ENCODE data around the genes KANK2, SWSAP1, ZNF823, ZNF844, ZNF136 and ZNF791.

DNA sequence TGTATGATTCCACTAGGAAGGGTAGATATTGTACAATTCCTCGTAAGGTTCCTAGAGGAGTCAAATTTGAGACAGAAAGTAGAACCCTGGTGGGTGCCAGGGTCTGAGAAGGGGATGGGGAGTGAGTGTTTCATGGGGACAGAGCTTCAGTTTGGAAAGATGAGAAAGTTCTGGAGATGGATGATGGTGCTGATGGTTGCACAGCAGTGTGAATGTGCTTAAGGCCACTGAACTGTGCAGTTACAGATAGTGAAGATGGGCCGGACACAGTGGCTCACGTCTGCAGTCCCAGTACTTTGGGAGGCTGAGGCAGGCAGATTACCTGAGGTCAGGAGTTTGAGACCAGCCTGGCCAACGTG lies 957 bp downstream of the SPC24 start:
- PRO-cap, 10 experiments: no peak in any of the 10 experiments

- PRO-cap, 10 experiments: no peak in any of the 10 experiments
Observed at GRCh38 chr19:11164613-11165733, 9.4 kb upstream of the SPC24 start.

DNA sequence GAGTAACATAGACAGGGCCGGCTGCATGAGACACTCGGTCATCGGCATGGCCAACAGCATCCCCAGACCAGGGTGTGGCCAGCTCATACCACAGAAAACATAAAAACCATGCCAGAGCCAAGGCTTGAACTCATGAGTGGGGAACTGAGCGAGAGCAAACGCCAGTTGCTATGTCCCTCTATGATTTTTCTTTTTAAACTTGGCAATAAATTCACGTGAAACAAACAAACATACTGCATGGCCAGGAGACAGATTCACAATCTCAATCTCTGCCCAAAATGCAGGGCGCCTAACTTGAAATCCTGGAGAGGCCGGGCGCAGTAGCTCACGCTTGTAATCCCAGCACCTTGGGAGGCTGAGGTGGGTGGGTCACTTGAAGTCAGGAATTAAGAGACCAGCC lies 16.9 kb downstream of the KANK2 start:
- PRO-cap, 10 experiments: no peak in any of the 10 experiments

- PRO-cap, 10 experiments: peak in 10 of 10 experiments; most common plus-strand start chr19:11197716 (in 4); most common minus-strand start chr19:11197535 (in 8)
Observed at GRCh38 chr19:11197414-11198266, at the start of gene KANK2. KANK2 (minus strand) TSS chr19:11197545.

DNA sequence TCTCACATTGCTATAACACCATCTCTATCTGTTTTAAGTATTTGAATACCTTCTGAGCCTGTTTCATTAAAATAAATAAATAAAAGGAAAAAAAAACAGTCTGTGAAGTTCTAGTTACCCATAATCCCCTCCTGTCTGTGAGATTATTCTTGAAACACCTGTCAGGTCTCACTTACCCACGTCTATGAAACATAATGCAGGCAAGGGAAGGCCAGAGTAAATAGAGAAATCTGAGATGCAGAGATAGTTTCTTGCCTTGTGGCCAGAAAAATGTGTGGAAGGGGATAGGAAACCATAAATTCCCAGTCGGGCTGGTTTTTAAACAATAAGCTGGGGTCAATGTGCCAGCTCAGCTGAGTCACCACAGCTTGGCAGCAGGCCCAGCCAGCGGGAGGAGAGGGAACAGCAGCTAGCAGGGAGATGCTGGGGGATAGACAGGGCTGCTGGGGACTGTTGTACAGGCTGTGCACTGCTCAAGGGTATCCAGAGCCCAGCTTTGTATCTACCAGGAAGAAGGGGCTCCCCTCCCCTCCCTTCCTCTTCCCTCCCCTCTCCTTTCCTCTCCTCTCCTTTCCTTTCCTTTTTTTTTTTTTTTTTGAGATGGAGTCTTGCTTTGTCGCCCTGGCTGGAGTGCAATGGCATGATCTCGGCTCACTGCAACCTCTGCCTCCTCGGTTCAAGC lies 1.6 kb downstream of the TMEM205 start:
- PRO-cap, 10 experiments: peak in 3 of 10 experiments; most common plus-strand start position 364 of the sequence (in 2)

DNA sequence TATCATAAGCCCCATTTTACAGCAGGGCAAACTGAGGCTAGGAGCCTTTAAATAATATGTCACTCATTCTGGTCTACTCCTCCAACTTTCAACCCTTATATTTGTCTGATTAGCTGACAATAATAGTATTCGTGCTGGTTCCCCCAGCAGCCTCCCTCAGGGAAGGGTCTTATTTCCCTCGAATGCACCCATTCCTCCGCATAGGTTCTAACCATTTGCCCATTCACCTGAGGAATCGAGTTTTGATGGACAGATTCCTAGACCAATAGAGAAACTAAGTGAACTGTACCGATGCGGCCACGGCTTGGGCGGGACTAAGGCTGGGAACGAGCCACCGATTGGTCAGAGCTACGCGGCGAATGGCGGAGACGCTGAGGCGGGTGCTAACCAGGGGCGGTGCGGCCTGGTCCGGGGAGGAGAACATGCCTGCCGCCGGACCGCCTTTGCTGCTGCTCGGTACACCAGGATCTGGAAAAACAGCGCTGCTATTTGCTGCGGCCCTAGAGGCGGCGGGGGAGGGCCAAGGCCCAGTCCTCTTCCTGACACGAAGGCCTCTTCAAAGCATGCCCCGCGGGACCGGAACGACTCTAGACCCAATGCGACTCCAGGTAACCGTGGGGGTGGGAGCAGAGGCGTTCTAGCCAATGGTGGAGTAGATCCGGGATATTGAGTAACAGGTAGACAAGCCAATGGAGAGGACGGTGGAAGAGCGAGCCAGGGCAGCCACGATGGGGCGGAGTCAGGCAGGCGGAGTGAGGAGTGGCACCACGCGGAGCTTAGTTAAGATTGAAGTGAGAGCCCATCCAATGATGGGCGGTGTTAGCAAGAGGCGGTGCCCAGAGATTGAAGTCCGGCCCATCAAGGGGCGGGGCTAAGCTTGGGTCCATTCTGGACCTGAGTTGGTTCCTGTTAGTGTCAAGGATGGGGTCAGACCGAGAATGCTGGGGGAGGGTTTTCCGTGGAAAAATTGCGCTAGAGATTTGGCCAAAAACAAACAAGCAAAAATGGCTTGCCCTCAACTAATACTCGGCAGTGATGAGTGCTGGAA lies at the start of gene SWSAP1:
TSS of gene SWSAP1 (plus strand) at position 345 of the 1,048 bp plus-strand sequence.
- PRO-cap, 10 experiments: peak in 10 of 10 experiments; most common plus-strand start position 912 of the sequence (in 10); most common minus-strand start position 580 of the sequence (in 7)

DNA sequence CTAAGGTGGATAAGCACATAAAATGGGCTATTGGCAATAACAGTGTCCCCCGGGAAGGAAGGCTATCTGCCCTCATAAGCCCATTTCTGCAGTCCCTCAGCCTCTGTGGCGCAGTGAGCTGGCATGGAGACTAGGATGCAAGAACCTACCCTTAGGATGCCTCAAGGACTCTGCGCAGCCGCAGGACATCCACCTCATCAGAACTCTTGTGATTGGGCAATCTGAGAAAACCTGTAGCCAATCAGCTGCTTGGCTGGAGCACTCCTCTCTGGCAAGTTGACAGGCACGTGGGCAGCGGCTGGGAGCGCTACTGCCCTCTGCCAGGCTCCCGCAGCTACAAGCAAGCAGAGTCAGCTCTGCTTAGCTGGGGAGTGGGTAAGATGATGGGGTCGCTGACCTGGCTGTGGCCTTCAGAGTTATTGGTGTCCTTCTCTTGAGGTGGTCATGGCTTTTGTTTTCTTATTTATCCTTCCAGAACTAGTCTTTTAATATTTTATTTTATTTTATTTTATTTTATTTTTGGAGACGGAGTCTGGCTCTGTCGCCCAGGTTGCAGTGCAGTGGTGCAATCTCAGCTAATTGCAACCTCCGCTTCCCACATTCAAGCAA lies 1.6 kb upstream of the ECSIT start:
- PRO-cap, 10 experiments: no peak in any of the 10 experiments

- PRO-cap, 10 experiments: no peak in any of the 10 experiments
Observed at GRCh38 chr19:11551951-11552286, 7.1 kb downstream of the ELOF1 start.

GRCh38 chr19:11693605-11694445 lies 44.9 kb downstream of the ZNF823 start:
- PRO-cap, 10 experiments: peak in 1 of 10 experiments; most common plus-strand start chr19:11694105 (in 1); most common minus-strand start chr19:11693874 (in 1)

DNA sequence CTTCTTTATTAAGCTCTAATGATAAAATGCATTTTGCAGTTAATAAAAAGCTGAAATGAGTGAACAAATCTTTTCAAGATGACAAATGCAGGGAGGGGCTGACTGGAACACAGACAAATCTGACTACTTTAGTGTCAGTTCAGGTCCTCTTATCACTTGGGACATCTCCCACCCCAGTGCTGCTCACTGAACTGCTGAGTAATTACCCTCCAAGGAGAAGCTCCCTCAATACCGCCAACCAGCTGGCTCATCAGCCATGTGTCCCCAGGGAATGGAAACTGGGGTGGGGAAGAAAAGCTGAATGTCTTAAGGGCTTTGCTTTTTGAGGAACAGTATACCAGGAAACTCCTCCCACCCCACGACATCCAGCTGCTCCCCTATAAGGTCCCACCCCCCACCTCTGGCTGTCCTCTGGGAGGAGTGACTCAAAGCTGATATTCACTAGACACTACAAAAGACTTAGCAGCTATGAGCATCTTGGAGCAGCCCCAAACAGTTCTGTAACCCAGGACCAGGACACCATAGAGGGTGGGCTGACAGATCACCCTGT lies 2.0 kb downstream of the ZNF823 start:
- PRO-cap, 10 experiments: no peak in any of the 10 experiments

GRCh38 chr19:11738733-11739430 lies at the start of gene ZNF823:
ZNF823 (minus strand) TSS chr19:11738946.
- PRO-cap, 10 experiments: peak in 9 of 10 experiments; most common plus-strand start chr19:11739102 (in 4); most common minus-strand start chr19:11738935 (in 5)

DNA sequence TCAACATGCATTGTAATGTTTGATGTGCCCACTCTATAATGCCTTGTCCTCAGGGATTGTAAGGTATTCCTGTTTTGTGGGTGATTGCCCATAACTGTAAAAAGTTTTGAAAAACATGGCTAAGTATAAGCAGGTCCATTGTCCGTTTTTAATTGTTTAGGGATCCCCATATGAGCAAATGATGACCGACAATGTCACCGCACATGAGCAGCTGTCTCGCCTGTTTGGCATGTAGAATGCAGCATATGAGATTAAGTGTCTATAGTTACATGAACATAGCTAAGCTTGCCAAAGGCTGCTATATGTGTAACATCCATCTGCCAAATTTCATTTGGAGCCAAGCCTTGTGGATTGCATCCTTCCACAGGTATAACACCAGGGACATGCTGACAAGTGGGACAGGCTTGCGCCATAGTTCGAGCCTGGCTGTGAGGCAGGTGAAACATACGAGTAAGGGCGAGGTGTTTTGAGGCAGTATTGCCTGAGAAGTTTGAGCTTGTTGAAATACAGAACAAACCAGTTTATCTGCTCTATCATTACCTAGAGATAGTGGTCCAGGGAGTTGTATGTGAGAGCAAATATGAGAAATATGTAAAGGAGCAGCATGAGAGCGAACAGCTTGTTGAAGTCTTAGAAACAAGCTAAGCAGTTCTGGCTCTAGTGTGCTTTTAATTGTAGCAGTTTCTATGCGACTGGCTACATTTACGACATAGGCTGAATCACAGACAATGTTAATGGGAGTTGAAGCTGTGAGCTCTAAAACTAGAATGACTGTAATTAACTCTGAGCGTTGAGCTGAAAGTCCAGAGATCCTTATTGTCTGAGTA lies 8.0 kb downstream of the ZNF439 start:
- PRO-cap, 10 experiments: no peak in any of the 10 experiments

DNA sequence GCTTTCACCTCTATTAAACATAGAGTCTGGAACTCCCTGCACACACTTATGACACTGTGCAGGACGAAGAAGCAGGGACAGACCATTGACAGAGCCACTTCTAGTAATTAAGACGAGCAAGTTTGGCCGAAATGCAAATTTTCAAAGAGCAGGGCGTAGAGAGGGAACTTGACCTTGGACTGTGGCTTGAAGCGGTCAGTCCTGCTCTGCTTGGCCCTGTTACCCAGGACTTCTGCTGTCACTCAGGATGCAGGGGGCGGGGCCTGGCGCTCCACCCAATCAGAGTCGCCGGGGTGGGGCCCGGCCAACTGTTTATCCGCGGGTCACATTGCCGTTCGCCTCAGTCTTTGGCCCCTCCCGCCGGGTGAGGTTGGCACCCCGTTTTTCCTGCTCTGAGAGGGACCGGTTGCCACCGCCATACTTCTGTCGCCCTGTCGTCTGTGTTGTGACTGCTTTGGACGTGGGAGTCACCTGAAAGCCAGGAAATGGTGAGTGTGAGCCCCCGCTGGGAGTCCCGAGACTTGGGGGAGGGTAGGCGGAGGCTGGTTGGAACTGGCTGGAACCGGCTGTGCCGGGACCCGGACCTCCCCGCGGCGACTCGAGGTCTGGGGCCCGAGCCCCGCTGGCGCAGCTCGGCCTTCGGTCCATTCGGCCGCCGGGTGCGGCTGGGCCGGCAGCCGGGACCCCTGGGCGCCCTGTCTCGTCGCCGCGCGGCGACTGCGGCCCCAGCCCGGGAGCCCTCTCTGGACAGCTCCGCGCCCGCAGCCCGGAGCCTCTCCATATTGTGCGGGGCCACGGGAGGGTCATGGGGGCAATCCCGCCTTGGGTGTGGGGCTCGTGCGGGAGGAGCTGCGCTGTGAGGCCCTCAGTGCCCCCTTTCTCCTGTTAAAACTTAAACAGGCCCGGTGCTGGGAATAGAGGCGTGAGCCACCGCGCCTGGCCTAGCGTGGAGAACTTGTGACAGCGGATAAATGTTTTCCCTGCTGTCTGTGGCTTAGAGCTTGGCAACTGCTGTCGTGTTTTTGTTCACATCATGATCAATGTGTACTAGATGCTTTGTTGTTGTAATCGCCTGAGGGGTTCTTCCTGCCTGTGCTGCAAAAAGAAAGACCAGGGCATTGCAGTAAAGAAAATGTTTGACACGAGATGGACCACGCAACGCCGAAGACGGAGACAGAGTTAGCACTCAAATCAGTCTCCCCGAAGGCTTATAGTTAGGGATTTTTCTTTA lies at the start of gene ZNF844:
TSS of gene ZNF844 (plus strand) at position 343 of the 1,231 bp plus-strand sequence.
- PRO-cap, 10 experiments: peak in 10 of 10 experiments; most common plus-strand start position 343 of the sequence (in 5); most common minus-strand start position 193 of the sequence (in 7)

DNA sequence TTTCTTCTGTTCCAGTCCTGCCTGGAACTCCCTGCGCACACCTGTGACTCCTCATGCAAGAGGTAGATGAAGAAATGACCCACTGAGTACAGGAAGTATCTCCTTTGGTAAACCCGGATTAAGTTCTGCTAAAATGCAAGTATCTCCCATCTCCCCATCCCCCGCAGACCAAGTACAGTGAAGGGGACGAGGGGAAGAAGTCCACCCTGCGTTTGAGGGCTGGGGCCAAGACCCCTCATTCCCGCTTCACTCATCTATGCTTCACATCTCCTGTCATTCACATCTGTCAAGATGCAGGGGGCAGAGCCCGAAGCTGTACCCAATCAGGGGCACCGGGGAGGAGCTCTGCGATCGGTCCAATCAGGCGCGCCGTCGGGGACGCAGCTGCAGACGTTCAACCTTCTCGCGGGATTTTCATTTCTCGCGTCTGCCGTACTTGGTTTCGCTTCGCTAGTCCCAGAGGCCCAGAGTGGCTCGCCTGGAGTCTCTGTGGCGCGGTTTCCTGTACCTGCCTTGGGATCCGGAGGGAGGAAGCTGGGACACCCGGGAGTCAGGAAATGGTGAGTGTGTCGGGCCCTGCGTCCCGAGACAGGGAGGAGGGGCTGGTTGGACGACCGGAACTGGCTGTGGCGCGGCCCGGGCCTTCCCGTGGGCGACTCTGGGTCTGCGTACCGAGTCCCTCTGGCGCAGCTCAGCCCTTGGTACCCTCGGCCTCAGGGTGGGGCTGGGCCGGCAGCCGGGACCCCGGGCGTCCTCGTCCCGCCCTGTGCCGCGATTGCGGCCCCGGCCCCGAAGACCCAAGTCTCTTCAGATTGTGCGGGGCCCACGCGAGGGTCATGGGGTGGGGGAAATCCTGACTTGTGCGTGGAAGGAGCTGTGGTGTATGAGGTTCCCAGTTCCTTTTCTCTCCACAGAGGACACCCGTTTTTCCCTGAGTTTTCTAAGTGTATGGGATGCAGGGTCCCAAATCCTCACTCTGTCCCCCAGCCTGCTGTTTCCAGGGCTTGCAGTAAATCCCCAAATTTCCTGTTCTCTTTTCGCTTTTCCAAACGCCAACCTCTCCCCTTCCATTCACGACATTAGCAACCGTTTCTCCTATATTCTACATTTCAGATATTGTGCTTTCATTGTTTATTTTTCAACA lies at the start of gene ZNF136:
TSS of gene ZNF136 (plus strand) at position 450 of the 1,144 bp plus-strand sequence.
- PRO-cap, 10 experiments: peak in 9 of 10 experiments; most common plus-strand start position 418 of the sequence (in 5); most common minus-strand start position 279 of the sequence (in 2)

- PRO-cap, 10 experiments: no peak in any of the 10 experiments
Observed at GRCh38 chr19:12293207-12293440, 1.6 kb downstream of the ZNF44 start.

GRCh38 chr19:12525194-12525810 lies 26.0 kb downstream of the ZNF564 start:
- PRO-cap, 10 experiments: no peak in any of the 10 experiments

- PRO-cap, 10 experiments: no peak in any of the 10 experiments
Observed at GRCh38 chr19:12563899-12564550, 12.7 kb upstream of the ZNF564 start.

- PRO-cap, 10 experiments: peak in 10 of 10 experiments; most common plus-strand start chr19:12610936 (in 10); most common minus-strand start chr19:12610813 (in 8)
Observed at GRCh38 chr19:12610400-12611657, at the start of gene ZNF791. ZNF791 (plus strand) TSS chr19:12610920.

- PRO-cap, 10 experiments: no peak in any of the 10 experiments
Observed at GRCh38 chr19:12643710-12644099, 22.8 kb downstream of the MAN2B1 start.

DNA sequence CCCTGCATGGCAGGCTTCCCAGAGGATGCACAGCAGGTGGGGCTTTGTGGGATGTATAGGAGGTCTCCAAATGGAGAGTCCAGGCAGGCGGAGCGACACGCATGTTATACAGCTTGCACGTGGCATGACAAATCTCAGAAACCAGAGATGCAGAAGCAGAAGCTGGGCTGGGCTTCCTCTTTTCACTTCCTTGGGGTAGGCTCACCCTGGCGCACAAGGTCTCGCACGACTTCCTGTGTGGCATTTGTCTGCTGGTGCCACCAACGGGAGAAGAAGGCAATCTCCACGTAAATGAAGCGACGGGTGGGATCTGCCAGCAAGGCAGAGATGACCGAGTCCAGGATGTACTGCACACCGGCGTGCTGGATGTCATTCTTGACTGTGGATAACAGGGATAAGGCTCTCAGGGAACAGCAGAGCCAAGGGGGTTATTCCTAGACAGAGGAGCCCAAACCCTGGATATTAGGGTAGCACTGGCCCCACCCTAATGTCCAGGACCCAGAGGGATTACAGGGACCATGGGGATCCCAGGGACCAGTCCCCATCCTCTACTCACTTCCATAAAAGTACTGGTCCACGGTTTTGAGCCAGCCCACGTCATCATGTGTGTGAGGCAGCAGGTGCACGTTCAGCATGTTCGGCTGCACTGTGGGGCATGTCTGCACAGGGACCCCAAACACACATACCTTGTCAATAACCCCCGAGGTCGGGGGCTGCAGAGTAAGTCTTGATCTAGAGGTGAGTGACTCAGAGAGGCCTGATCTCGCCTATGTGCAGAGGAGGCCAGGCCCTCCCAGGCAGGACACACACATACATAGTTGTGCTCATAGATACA lies 1.2 kb downstream of the MAN2B1 start:
- PRO-cap, 10 experiments: peak in 2 of 10 experiments; most common plus-strand start position 244 of the sequence (in 2)